Occipital lobe (tissue), 2 donors: ENCODE results near the genes NGB and TMED8.

DNA sequence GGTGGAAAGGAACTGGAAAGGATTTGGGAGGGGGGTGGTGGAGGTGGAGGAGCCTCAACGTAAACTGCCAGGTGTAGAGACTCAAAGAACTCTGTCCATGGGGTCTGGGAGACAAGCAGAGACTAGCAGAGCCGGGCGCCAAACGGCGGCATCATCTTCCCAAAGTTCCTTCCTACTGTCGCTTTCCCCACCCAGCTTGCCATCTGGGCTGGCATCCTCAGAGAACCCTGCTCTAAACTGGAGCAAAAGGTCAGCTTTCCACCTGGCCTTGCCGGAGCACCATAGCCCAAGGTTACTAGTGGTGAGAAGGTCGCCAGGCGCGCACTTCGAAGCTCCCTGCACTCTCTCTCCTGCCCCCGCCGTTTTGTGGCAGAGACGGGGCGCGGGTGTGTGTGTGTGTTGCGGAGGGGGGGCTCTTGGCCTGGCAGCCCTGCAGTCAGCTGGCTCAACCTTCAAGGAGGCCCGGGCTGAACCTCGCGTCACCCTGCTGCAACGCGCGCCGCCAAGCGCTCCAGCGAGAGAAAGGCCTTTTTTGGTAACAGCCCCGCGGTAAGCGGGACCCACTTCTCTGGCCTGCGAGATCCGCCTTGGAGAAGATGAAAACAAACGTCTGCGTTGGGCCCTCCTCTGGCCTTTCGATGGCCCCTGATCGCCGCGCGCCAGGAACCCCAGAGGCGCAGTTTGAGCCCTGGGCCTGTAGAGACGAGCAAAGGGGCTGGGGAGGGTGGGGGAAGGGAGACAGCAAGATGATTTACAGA lies 4.2 kb upstream of the IRF2BPL start:
- RAMPAGE, long total RNA: no peak

GRCh38 chr14:77038965-77039397 lies 10.5 kb upstream of the IRF2BPL start:
- RAMPAGE, long total RNA: no peak

GRCh38 chr14:77059368-77059956 lies 31.0 kb upstream of the IRF2BPL start:
- RAMPAGE, long total RNA: no peak

GRCh38 chr14:77141868-77142441 lies 364 bp upstream of the ZDHHC22 start:
- RAMPAGE, long total RNA: no peak

DNA sequence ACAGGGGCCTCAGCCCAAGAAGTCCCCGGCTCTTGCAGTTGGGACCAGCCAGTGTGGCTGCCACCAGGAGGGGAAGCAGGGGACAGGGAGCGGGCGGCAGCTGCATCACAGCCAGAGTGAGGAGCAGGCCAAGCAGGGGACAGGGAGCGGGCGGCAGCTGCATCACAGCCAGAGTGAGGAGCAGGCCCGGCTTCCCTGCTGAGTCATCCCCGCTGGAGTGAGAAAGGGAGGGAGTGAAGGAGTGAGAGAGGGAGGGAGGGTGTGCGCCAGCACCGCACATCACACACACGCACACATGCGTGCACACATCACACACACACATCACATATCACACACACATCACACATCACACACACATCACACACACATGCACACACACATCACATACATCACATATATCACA lies 16.6 kb upstream of the ZDHHC22 start:
- RAMPAGE, long total RNA: no peak

DNA sequence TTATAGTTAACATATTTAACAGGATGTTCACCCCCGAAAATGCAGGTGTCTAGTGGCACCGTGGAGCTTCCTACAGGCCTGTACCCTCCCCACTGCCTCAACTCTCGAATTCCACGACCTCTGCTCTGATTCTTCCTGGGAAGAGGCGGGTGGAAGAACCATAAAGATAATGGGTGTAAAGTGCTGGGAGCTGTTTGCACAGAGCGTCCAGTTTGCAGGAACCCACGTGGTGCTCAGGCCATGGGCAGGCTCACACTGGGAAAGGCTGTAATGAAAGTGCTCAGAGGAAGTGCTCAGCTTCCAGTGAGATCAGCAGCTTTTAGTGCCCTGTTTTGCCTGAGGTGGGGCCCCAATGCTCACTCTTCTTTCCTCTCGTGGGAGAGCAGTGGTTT lies 2.7 kb downstream of the TMEM63C start:
- RAMPAGE, long total RNA: no peak

DNA sequence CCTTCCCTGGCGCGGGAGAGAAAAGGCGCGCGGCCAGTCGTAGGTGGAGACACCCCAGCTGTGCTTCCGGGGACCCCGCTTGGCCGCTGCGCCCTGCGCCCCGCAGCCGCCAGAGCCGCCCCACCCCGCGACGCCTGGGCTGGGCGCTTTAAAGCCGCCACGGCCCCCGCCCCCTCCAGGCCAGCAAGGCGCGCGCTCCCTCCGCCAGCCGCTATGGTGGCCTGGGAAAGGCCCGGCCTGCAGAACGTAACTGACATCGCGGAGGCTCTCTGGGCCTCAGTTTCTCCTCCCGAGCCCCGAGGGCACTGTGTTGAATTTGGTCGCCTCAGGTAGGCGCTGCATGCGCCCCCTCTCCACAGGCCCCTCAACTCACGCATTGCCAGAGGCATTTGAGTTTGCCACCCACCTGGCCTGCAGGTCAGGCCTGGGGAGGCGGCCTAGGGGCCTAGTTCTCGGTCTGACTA lies at the start of gene NGB:
Gene NGB (minus strand): TSS at position 122 of the 464 bp plus-strand sequence.
- RAMPAGE, long total RNA: no peak

- RAMPAGE, long total RNA: start-site peak on the plus strand at chr14:77377379-77377415, 72 and 88 reads in 2 replicates
Measured at GRCh38 chr14:77376424-77377638, at the start of gene TMED8. TSS of gene TMED8 (minus strand) at chr14:77377094.

DNA sequence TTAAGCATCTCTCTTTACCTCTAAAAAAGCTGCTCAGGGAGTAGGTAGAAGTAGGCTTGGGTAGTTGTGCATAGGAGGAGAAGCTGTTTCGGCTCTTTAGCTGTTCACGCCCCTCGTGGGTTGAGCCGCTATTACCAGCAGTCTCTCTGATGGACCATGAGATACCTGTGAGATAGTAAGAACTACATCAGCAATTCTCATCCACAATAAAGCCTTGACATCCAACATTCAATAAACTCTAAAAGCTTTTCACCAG lies 6.3 kb downstream of the VIPAS39 start:
- RAMPAGE, long total RNA: no peak

DNA sequence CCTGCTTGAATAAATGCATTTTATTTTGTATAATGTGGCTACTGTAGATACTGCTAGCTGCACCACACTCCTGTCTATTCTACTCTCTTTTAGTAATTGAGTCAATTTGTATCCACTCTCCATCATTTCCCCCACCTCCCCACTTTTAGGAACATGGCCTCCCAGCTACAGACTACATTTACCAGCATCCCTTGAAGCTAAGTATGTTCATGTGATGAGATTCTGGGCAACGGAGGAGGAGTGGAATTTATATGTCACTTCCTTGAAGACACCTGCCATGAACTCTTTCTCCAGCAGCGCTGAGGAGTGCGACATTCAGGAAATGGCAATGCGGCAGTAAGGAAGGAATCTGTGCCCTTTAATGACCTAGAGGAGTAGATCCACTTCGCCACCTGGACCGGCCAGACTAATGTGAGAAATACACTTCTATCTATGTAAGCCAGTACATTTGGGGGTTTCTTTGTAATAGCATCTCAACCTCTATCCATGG lies 243.7 kb upstream of the DIO2 start:
- RAMPAGE, long total RNA: no peak

GRCh38 chr14:80628921-80629289 lies 312.6 kb downstream of the CEP128 start:
- RAMPAGE, long total RNA: no peak

DNA sequence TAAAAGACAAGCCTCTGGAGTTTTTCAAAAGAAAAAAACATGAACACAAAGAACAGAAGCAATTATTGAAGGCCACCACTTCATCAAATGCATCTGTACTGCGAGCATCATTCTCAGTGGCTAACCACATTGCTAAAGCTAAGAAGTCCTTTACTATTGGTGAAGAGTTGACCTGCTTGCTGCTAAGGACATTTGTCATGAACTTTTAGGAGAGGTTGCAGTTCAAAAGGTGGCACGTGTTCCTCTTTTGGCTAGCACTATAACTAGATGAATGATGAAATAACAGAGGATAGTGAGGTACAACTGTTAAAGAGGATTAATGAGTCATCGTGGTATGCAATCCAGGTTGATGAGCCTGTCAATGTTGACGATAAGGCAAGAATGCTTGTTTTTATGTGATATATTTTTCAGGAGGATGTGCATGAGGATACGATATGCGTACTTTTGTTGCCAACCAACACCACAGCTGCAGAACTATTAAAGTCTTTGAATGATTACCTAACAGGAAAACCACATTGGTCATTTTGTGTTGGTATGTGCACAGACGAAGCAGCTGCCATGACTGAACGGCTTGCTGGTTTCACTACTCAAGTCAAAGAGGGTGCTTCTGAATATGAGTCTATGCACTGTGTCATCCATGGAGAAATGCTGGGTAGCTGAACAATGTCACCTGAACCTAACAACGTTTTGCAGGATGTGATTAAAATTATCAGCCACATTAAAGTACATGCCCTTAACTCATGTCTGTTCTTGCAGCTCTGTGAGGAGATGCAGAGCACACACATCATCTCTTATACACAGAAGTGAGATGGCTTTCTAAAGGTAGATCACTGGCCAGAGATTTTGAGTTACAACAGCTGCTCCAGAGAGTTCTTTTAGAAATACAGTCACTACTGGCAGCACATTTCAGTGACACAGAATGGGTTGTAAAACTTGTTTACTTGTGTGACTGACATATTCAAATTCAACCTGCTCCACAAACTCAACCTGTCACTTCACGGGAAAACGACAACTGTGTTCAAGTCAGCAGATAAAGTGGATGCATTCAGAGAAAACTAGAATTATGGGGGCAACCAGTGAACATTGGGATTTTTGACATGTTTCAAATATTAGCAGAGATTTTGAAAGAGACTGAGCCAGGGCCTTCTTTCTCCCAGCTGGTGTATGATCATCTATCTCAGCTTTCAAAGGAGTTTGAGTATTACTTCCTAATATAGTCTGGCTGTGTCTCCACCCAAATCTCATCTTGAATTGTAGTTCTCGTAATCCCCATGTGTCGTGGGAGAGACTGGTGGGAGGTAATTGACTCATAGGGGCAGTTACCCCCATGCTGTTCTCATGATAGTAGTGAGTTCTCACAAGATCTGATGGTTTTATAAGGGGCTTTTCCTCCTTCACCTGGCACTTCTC lies 10.3 kb downstream of the CEP128 start:
- RAMPAGE, long total RNA: no peak

DNA sequence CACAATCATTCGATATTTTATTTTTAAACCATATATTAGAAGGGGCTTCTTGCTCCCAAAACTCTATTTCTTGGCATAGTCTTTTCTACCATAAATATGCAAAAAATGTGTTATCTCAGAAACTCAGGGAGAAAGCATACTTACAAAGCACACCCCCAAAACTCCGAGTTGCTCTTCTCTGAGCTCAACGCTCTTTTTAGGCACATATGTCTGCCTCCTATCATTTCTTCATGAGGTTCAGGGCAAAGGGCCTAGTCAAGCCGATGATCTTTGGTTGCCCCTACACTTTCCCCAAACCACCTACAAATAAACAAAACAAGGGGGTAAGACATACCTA lies 2.3 kb downstream of the CEP128 start:
- RAMPAGE, long total RNA: no peak

- RAMPAGE, long total RNA: no peak
Measured at GRCh38 chr14:80956832-80957696, 1.6 kb downstream of the TSHR start.

- RAMPAGE, long total RNA: no peak
Measured at GRCh38 chr14:81026368-81026719, 70.9 kb downstream of the TSHR start.

DNA sequence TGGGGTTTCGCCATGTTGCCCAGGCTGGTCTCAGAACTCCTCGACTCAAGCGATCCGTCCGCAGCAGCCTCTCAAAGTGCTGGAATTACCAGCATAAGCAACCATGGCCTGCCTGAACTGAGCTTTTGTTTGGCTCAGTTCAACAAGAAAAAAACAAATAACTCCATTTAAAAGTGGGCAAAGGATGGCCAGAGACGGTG lies 62.0 kb downstream of the GTF2A1 start:
- RAMPAGE, long total RNA: no peak

- RAMPAGE, long total RNA: no peak
Measured at GRCh38 chr14:81166118-81166545, 54.6 kb downstream of the GTF2A1 start.

DNA sequence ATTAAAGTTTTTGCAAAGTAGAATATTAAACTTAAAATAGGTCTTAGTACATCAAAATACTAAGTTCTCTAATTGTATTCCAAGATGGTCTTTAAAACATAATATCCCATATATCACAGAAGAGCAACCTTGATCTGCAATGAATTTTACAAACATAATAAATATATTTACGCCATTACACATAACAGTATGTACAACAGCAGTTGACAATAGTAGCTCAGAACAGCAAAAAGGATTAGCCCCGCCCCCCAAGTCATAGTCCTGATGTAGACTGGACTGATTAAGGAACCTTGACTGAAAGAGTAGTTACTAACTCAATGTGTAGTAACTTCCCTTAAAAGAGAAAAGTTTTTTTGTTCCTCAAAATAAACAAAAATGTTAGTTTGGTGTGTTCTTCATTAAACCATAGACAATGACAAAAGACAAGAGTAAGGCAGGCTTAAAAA lies 44.6 kb downstream of the GTF2A1 start:
- RAMPAGE, long total RNA: no peak

DNA sequence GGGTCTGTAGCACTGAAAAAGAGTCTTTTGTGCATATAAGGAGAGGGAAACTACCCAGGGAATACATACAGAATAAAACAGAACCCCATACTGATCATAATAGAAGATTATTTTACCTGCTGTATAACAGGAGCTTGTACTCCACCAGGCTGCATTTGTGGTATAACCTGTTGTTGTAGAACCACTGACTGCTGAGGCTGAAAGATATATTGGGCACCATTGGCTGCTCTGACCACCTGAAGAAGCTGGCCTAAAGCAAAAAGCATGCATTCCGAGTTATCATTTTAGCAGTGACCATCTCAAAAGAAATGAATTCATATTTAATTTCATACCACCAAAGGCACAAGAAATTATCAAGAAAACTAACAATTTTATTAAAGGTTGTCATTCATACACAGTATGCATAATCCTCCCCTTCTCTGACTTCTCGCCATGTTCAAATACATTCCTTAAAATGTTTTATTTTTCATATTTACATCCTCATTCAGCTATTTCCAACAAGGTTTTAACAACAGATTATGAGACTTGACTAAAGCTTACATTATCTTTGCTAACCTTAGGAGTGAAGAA lies 24.7 kb downstream of the GTF2A1 start:
- RAMPAGE, long total RNA: no peak

- RAMPAGE, long total RNA: start-site peak on the minus strand at chr14:81221240-81221417, 50 and 69 reads in 2 replicates
Measured at GRCh38 chr14:81221012-81221632, 363 bp upstream of the GTF2A1 start.